Measurements from ENCODE around the genes NSUN7 and DCAF4L1.

DNA sequence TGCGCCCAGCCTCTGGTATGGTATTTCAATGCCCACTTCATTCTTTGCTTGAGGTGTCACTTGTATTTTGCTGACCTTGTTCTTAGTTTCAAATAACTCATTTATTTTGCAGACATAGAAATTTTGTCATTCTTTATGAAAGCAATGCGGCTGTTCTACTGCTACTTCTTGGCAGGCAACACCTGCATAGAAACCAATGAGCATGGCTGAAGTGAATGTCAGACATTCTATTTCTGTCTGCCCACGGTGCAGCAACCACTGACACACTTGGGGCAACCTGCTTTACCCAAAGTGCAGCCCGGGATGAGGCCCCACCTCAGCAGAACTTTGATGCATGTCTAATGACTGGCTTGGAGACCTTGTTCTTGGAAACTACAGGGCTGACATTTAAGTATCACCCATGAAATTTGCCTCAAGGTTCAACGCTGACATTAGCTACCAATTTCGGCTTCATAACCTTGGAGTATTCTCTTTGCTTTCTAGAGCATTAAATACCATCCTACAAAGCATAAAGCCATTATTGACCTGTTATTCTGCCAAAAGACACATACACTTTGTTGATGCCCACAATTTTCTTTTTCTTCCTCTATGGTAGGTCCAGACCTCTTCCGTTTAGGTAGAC is 93.6 kb downstream of the RBM47 start:
- PRO-cap: no peak

DNA sequence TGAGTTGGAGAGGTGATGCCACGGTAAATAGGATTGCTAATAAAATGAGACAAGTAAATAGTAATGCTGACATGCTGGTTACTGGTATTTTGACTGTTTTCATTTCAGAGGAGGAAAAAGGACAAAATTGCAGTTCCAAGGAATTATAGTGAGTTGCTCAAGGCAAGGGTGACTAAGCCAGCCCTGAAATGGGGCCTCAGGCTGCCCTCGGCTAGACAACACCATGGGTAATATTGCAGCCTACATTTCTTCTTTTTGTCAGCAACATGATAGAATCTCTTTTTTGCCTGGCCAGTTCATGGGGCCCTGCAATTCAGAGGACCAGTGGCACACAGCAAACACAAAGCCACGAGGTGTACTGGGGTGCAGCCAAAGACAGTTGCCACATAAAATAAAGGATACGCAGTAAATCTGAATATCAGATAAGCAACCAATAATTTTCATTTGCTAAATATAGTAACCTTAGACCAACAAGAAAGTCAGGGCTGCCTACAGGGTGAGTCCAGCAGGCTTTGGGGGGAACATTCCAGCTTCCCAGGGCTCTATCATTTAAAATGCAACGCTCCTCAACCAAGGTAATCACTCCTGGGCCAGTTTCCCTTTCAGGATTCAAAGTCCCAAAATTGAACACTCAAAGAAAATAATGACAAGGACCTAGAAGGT is 41.8 kb downstream of the RBM47 start:
- PRO-cap: no peak

DNA sequence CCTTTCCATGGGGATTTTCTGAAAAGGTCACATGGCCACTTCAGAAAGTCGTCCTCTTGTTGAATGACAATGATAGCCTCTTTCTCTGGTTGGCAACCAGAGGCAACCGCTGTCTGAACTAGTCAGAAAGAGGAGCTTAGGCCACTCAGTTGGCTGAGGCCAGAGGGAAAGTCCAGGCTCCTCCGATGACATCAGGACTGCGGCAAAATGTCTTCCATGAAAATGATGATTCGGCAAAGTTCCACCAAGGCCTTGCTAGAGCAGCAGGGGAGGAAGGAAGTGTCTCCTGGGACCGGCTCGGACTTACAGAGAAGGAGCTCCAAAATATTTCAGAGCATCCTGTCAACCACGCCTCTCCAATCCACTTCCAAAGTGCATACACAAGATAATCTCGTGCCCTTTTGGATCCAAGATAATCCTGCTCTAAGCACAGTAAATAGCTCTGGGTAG is 19.2 kb upstream of the RBM47 start:
- PRO-cap: no peak

DNA sequence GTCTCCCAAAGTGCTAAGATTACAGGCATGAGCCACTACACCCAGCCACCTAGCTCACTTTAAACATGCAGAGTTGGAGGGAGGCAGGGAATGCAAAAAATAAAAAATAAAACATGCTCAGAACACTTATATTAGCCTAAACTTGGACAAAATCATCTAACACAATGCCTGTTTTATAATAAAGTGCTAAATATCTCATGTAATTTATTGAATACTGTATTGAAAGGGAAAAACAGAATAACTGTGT is 36.6 kb upstream of the NSUN7 start:
- PRO-cap: no peak

- PRO-cap: bidirectional peak, plus-strand start at chr4:40749955, minus-strand start at chr4:40749888; bidirectional peak, plus-strand start at chr4:40750217, minus-strand start at chr4:40750225; bidirectional peak, plus-strand start at chr4:40750376, minus-strand start at chr4:40750407
These were observed at the start of gene NSUN7 for GRCh38 chr4:40749594-40750528. Gene NSUN7, plus strand, starts transcription at chr4:40749955.

DNA sequence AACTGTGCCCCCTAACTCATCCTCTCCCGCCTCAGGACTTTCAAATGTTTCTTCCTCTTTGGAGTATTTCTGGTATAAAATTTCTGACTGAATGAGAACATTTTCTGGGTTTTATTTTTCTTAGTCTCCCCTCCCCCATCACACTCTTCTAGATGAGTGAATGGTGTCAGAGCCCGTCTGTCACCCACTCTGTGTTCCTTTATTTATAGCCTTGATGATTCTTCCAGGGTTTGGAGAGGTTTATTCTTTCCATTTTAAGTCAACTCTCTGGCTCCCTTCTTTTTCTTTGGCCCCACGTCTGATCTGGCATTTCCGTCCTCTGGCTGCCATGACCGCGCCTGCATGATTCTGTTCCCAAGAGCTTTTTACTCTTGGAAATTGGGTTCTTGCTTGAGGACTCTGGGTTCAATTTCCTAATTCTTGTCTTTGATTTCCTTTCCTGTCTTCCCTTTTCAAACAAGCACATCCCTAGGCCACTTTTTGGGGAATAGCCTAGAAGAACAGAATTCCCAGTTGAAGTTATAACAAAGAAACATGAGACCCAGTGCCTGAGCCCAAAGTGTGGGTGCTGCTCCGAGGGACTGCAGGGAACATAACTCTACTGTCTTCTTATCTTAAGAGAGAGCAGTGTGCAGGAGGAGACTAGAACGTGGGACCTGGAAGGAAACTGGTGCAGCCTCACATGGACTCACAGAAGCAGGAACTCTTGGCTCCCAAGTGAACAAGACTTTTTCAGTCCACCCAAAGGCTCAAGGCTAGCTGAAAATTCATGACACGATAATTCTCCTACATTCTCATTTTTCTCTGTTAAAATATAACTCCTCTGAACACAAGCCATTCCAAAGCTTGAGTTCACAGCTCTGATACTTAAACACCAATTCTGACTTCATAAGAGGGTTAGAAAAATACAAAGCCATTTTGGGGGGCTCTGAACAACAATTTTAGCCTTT is 129.1 kb downstream of the NSUN7 start:
- PRO-cap: no peak

GRCh38 chr4:41133575-41134112 is 80.7 kb downstream of the APBB2 start:
- PRO-cap: no peak

- PRO-cap: no peak
These were observed 628 bp downstream of the UCHL1 start for GRCh38 chr4:41257084-41258027.

GRCh38 chr4:41267773-41268673 is 11.3 kb downstream of the UCHL1 start:
- PRO-cap: no peak

DNA sequence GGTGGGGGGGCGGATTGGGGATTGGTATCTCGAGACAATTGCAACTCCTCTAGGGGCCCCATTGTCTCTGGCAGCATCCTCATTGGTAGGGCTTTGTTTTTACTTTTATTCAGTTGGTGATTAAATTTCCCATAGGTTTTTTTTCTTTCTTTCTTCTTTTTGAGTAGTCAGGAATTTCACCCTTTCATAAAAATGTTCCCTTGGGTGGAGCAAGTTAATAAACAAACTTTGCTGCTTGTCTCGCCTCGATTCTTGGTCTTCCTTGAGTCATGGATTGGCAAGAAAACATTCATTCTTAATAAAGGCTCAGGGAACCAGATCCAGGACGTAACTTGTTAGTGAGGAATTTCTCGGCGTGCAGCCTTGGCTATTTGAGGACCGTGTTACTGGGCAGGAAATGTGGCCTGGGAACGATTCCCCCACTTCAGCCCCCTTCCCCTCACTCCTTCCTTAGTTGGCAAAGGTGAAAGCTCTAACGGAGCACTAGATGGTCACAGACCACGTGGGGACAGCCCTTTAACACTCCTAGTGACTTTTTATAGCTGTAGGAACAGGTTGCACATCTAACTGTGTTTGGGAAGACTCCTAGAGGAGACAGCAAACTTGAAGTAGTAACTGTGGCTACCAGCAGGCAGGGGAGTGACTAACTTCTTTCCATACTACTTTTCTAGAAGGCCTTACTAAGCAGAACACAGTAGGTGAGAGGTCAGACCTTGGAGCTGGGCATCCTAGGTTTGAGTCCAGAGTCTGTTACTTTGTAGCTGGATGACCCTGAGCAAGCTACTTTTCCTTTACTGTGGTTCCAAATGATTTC is 106.8 kb downstream of the UCHL1 start:
- PRO-cap: no peak

GRCh38 chr4:41428540-41429187 is 109.3 kb upstream of the LIMCH1 start:
- PRO-cap: unidirectional peak, plus-strand start at chr4:41429086

DNA sequence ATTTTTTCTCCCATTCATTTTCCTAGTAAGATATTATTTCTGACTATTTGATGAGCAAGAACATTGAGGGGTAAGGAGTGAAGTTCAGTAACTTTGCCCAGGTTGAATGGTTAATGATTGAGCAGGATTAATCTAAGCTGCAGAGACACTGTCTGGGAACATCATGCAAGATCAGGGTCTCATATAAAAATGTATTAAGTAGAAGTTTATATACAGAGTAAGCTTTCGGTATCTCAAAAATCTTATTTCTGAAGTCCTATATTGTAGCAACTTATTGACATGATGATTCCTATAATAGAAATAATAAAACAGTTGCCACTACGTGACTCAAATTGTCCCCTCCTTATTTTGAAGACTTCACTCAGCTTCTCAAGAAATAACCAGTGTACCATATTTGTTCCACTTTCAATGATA is 102.3 kb upstream of the LIMCH1 start:
- PRO-cap: no peak

DNA sequence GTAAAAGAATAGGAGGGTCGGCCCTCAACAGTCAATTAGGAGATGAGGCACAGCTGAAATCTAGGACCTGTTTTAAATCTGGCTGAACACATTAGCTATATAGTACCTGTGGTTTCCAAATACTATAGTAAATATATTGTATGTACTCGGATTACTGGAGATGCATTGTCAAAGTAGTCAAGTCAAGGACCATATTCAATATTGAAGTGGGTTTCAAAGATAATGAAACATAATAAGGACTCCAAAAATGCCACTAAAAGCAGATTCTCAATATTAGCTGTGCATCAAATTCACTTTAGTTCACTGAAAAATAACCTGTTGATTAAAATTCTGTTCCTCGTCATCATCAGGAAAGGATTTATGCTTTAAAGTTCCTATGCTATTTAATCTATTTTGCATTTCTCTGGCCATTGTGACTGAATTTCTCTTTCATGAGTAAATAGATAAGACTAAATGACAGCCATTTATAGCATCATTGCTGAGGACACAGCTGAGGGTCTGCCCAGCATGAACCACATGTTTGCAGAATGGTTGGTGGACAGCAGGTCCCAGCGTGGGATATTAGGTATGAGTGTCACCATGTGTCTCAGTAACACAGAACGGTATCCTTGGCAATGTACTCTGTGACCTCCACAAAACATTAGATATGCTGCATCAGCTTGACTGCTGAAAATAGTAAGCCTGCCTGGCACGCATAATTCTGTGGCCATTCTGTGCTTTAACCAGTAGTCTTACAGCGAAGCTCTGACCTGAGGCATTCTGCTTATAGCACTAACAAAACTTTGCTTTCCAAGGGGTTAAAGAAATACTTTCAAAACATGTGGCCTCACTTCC is 31.8 kb downstream of the LIMCH1 start:
- PRO-cap: no peak

DNA sequence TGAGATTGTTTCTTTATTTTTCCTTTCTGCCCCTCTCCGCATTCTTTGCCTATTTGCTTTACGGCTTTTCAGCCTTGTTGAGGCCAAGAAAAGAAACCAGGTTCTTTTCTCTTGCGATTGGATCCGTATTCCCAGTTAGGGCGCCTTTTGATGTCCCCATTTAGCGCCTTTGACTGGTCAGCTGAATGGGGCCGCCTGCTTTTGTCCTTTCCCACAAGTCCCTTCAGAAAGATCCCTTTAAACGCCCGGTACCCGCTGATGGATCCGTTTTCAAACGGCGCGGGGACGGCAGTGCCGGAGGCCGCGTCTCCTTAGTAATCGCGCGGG is 54.0 kb upstream of the TMEM33 start:
- PRO-cap: no peak

DNA sequence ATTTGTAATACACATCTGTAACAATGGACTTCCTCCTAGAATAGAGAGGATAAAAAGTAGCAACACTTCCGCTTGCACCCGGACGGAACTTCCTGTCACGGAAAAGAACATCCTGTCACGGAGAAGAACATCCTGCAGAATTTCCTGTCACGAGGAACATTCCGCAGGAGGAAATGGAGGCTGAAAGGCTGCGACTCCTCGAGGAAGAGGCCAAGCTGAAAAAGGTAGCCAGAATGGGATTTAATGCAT is at the start of gene DCAF4L1:
DCAF4L1 (plus strand) TSS at position 137 of the 249 bp plus-strand sequence.
- PRO-cap: no peak

DNA sequence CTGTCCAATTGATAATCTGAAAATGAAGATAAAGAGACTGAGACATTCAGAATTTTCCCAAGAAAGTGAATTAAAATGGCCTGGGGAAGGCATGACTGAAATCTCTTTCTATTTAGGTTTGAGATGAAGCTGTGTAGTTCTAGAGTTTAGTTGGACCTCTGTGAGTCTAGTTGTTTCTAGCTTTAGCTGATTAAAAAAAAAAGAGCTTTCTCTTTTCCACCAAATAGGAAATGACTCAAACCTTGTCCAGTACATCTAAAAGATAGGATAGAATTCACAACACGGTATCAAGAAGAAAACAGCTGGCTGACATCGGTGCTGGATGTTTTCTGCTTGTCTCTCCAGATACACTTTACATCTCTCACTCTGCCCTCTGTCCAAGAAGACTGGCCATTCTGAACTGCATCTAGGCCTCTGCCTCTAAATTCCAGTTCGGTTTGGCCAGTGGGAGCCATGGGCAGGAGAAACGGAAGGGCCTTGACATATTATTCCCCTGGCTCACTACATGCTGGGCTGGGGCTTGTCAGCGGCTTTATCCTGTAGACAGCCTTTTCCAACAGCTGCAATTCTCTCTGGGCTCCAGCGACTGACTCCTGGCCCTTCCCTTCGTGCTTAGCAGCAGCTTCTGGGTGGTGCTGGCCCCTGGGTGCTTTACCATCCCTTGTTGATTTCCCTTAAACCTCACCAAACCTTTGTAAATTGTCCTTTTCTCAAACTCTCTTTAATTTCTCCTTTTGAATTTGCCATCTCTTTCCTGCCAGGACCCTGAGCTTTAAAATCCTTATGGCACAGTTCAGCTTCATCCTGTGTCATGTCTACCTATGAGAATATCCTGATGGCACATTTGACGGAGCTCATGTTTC is 57.3 kb upstream of the SHISA3 start:
- PRO-cap: no peak

DNA sequence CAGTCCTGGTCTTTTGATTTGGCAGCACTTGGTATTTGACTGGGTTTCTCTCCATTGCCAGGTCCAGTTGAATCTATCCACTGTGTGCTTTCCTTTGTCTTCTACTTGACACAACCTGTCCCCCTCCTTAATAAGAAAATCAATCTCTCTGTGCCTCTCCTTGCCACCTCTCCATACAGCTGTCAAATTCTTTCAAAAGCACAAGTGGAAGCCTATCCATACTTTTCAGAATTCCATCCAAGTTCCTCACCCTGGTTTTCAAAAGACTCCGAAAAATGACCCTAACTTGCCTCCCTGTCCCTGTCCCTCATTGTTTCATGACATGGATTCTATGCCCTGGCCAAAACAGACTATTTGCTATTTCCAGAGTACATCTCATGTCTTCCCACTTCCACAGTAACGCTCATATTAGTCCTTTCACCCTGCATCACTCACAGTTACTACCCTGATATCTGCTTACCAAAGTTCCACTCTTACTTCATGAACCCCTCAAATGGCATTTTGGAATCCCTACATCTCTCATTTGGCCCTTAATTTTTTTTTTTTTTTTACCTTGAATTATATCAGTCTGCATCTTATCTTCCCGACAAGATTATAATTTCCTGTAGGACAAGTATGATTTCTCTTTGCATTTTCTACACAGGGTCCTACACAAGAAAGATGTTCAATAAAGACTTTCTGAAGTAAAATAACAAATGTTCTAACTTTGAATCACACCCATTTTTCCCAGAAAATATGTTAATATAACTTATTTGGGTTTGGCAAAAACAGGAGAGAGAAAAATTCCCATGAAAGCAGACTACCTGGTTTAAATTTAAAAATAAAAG is 47.1 kb downstream of the ATP8A1 start:
- PRO-cap: no peak

DNA sequence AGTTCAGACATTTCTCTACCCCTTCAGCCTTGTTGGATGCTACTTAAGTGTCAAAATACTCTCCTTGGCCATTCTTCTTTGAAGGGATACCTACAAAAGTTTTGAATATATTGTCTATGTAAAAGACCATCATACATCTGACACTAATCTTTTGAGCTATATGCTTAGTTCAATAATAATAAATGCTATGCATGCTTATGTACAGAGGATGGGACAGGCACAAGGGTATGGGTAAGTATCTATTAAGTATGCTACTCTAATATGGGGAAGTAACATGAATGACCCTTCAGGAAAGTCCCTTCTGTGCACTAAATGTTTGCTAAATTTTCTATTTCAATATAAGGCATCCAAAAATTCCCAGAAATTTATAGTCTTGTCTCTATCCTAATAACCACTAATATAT is 19.1 kb downstream of the ATP8A1 start:
- PRO-cap: no peak

- PRO-cap: no peak
These were observed 601.9 kb downstream of the KCTD8 start for GRCh38 chr4:43846774-43847102.

DNA sequence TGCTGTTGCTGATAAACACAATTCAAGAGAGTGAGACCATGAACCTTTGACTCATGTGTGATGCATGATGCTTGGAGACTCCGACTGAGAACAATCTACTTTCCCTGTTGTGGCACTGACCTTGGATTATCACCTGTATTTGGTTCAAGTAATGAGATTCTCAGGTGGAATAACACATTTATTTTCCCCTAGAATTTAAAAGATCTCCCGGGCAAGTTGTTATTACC is 91.7 kb upstream of the GNPDA2 start:
- PRO-cap: no peak

Data from left lung (tissue), 1 donor.